Sternocleidomastoid (tissue), 1 donor: Measurements from ENCODE around the gene VIM.

GRCh38 chr10:15738124-15738729 is 18.5 kb upstream of the ITGA8 start:
- PRO-cap = no peak

DNA sequence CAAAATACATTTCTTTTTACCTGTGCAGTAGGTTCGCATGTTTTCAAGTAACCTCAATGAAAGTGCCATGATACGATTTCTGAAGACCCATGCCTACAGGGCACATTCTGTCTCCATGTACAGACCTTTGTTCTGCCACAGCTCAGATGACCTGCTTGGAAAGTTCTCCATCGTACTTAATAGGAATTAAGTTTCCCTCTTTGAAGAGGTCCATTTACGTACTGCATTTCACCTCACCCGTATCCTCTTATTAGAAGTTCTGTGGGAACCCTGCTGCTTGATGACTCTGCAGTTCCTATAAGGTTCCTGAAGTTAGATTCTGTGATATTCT is 50.9 kb downstream of the MINDY3 start:
- PRO-cap = no peak

DNA sequence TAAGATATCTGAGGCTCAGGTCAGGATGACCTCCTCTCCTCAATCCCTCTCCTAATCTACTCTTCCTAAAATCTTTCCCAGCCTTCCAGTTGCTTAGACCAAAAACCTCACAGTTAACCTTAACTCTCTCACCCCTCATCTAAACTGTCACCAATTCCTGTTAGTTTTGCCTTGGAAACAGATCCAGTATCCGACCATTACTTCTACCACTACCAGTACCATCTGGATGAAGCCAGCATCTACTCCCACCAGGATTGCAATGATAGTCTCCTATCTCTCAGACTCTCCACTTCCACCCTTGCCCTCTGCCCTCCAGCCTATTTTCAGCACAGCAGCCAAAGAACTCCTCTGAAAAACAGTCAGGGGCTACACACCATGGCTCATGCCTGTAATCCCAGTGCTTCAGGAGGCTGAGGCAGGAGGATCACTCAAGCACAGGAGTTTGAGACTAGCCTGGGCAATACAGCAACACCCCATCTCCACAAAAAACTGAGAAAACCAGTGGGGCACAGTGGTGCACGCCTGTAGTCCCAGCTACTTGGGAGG is 69.8 kb downstream of the RSU1 start:
- PRO-cap = no peak

DNA sequence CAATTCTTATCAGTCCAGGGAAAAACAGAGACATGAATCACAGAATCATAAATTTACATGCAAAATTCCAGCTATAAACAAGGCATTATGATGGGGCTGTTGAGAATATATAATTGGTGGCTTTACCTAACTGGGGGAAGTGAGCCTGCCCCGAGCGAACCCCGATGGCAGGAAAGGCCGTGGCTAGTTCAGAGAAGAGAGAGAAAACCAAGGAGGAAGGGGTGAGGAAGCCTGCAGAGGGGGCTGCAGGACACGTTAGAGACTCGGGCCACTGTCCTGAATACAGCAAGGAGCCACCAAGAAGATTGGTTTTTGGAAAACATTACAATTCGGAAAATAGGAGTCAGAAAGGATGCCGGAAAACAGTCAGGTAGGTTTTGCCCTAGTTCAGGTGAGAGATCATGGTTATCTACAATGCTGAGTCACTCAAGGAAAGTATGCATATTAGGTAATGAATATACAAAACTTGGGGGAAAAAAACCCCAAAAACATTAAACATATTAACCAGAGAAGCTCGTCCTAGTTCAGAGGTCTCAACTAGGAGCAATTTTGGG is 74.1 kb upstream of the RSU1 start:
- PRO-cap = no peak

DNA sequence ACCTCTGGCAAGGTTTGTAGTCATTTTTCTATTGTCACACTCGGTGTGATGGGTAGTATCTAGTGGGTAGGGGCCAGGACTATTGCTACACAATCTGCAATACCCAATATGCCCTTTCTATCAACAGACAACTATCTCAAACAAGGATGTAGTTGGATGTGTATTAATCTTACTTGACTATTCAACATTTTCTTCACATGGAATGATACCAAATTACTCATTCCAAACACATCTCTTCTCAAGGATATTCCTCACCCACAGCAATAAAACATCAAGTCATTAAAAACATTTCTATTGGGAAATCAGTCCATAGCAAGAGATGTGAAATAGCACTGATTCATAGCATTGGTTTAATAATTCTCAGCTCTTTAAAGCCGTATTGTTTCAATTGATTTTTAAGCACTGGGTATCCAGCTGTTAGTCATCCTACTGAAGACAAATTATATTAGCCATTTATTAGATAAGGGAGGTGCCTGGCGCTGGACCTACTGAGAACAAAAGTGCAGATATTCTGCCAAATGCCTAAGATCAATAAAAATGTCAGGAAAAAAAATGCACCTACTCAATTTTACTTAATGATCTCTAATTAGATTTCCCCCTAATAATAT is 74.7 kb upstream of the RSU1 start:
- PRO-cap = no peak

- PRO-cap = no peak
Observed at GRCh38 chr10:16967355-16968162, 150.3 kb upstream of the RSU1 start.

DNA sequence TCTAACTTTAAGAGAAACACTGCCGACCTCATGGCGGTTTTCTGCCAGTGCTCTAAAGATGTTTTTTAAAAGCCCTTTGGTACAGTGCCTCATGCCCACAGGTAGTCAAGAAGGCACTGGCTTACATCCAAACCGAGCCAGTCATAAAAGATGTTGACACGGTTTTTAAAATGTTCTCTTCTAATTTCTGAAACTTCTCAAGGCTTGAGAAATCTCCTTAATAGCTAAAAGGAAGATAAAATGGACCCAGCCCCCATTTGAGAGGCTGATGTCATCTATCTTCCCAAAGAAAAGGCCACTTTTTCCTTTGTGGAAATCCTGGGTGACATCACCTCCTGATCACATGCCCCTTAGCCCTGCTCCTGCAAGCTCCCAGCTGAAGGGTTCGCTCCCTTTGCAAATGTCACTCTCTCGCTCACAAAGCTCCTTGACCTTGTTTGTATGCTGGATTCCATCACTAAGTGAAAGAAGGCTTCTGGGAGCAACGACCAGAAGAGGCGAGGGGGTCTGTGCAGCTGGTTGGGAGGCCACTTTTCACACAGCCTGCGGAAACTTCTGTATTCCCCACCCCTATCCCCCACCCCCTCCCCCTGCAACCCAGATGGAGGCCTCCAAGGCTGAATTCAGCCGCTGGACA is 122.9 kb downstream of the CUBN start:
- PRO-cap = no peak

- PRO-cap = no peak
Observed at GRCh38 chr10:17023772-17024617, 105.6 kb downstream of the CUBN start.

GRCh38 chr10:17178938-17179599 is 22.4 kb downstream of the TRDMT1 start:
- PRO-cap = no peak

- PRO-cap = bidirectional peak, plus-strand start at chr10:17228230, minus-strand start at chr10:17228121
Observed at GRCh38 chr10:17227922-17228285, at the start of gene VIM. VIM (plus strand) TSS chr10:17228241.

DNA sequence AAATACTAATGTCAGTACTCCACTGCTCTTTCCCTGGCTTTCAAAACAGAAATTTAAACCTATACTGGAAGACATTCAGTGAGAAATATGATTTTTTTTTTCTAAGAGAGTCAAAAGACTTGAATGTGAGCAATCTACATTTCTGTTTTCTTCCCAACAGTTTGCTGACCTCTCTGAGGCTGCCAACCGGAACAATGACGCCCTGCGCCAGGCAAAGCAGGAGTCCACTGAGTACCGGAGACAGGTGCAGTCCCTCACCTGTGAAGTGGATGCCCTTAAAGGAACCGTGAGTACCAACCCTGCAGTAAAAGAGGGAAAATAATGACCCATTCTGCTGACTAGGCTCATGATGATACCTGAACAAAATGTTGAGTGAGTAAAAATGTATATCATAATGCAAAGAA is 6.5 kb downstream of the VIM start:
- PRO-cap = no peak

GRCh38 chr10:17454995-17455699 is 752 bp upstream of the ST8SIA6 start:
- PRO-cap = no peak

GRCh38 chr10:17506282-17506954 is 52.0 kb upstream of the ST8SIA6 start:
- PRO-cap = no peak

DNA sequence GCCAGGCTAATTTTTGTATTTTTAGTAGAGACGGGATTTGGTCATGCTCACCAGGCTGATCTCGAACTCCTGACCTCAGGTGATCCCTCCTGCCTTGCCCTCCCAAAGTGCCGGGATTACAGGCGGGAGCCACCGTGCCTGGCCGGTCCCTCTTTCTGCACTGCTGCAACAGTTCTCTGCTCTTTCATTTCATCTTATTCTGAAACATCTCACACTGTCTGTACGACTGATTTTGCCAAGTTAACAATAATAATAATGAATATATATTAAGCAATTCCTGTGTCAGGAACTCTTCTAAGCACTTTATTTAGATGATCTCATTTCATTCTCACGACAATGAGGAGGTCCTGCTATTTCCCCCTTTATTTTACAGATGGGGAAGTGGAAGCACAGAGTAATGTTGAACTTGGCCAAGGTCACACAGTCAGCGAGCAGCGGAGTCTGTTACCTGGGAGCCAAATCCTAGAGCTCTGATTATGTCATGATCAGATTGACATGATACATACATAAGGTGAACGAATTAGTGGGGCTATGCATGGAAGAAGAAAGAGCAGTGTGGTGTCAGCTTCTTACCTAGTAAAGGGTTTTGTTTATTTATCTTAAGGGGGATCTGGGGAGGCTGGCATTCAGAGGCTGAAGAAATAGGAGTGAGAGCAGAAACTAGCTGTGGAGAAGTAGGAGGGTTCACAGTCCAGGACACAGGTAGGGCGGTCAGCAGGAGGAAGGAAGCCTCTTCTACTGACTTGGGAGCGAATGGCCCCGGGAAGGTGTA is 5.9 kb downstream of the MRC1 start:
- PRO-cap = no peak

GRCh38 chr10:18239943-18240545 is 99.8 kb downstream of the CACNB2 start:
- PRO-cap = no peak

DNA sequence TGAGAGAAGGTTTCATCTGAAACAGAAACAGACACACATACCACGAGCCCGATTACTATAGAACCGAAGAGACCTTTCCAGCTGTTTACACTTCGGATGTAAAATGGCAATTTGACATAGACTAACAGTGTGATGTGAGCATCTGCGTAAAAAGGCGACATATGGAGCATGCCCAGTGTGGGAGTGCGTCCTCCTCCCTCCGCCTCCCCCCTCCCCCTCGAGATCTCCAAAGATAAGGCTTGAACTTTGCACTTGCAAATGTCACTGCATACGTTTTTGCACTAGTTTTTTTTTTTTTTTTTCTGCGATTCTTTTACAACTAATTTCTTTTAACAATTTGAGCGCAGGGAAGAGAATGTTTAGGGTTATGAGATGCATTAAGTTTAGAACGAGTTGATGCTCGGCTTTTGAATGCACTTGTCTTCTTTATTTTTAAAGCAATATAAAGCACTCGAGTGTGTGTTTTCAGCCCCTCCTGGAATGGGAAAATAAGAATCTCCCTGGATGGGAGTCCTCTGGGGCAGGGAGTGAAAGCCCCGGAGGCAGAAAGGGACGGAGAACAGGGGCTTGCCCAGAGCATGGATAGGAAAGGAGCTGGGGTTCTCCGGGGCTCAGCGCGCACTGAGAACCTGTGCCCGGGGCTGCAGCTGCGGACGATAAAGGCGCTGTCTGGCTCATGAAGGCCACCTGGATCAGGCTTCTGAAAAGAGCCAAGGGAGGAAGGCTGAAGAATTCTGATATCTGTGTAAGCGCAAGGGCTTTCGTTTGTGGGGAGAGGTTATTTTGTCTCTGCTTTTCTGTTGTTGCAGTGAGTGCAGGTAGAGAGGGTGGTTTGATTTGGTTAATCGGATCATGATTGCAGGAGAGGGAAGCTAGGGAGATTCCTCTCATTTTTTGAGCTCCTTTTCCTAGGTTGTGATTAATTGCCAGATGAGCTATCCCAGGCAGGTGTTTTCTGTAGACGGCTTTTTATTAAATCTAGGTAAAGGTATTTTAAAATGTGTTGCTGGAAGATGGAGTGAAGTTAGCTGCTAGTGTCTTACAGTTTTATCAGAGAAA is 250.7 kb downstream of the NSUN6 start:
- PRO-cap = no peak

DNA sequence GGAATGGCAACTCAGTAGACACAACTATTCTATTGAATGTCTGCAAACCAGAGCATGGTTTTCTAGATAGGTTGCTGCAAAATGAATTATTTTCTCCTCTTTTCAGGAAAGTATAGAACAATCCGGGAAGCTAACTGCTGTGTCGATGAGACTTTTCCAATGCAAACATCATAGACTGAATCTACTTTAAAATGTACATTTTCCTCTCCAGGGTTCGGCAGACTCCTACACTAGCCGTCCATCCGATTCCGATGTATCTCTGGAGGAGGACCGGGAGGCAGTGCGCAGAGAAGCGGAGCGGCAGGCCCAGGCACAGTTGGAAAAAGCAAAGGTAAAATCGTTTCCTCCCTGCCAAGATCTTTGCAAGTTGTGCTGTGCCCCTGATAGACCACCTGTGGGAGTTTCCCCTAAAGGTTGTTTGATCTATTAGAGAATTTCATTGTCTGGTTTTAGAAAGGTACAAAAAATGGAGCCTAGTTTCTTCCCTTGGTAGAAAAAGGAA is 249.6 kb downstream of the NSUN6 start:
- PRO-cap = no peak

DNA sequence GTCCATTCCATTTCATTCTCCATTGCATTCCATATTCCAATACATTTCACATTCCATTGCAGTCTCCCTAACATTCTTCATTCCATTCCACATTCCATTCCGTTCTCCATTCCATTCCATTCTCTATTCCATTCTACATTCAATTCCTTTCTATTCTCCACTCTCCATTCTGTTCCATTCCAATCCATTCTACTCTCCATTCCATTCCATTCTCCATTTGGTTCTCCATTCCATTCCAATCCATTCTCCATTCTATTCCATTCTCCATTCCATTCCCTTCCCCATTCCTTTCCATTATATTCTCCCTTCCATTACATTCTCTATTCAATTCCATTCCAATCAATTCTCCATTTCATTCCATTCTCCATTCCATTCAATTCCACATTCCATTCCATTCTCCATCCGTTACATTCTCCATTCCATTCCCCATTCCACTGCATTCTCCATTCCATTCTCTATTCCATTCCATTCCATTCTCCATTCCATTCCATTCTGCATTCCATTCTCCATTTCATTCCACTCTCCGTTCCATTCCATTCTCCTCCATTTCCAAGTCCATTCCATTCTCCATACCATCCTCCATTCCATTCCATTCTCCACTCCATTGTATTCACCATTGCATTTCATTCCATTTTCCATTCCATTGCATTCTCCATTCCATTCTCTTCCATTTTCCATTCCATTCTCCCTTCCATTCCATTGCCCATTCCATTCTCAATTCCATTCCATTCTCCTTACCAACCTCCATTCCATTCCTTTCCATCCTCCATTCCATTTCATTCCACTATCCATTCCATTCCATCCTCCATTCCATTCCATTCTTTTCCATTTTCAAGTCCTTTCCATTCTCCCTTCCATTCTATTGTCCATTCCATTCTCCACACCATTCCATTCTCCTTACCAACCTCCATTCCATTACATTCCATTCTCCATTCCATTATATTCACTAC is 82.4 kb downstream of the NSUN6 start:
- PRO-cap = no peak

DNA sequence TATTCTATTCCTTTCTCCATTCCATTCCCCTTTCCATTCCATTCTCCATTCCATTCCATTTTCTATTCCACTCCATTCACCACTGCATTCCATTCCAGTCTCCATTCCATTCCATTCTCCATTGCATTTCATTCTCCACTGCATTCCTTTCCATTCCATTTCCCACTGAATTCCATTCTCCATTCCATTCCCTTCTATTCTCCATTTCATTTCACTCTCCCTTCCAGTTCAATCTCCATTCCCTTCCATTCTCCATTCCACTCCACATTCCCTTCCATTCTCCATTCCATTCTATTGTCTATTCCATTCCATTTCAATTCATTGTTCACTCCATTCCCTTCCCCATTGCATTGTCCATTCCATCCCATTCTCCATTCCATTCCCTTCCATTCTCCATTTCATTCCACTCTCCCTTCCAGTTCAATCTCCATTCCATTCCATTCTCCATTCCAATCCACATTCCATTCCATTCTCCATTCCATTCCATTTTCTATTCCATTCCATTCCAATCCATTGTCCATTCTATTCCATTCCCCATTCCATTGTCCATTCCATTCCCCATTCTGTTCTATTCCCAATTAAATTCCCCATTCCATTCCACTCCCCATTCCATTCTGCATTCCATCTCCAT is 79.4 kb downstream of the NSUN6 start:
- PRO-cap = no peak

DNA sequence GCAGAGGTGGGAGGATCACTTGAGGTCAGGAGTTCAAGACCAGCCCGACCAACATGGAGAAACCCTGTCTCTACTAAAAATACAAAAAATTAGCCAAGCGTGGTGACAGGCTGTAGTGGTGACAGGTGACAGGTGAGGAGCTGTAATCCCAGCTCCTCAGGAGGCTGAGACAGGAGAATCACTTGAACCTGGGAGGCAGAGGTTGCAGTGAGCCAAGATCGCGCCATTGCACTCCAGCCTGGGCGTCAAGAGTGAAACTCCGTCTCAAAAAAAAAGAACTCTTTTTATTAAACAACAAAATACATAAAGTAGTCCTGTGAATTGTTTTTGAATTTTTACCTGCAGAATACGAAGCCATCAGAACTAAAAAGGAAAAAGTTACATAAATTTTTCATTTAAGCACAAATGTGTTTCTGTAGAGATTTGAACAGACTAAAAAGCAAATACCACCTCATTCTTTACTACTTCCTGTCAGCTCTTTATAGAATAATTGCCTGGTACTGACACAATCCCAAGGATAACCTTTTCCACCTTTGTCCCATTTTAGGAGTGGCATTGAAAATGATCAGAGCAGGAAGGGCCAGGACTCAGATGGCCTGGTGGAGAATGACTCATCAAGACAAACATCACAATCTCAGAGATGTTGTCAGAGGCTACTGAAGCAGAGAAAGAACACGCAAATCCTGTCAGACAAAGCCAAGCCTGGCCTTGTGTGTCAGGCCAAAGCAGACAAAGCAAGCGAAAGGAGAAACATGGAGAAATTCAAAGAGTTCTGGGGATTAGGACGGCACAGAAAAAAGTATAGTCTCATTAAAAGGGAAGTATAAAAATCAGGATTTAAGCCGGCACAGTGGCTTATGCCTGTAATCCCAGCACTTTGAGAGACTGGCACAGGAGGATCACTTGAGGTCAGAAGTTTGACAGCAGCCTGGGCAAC is 41.0 kb downstream of the NSUN6 start:
- PRO-cap = no peak